ENCODE measurements around a stretch of chr5.

- RRBS, result no CpG with 5 or more reads among the region's 2 CpGs
Observed at GRCh38 chr5:38719095-38719580, 126.7 kb upstream of the OSMR start.

GRCh38 chr5:38832441-38833105 lies 13.2 kb upstream of the OSMR start:
- RRBS, result no CpG with 5 or more reads among the region's 6 CpGs

DNA sequence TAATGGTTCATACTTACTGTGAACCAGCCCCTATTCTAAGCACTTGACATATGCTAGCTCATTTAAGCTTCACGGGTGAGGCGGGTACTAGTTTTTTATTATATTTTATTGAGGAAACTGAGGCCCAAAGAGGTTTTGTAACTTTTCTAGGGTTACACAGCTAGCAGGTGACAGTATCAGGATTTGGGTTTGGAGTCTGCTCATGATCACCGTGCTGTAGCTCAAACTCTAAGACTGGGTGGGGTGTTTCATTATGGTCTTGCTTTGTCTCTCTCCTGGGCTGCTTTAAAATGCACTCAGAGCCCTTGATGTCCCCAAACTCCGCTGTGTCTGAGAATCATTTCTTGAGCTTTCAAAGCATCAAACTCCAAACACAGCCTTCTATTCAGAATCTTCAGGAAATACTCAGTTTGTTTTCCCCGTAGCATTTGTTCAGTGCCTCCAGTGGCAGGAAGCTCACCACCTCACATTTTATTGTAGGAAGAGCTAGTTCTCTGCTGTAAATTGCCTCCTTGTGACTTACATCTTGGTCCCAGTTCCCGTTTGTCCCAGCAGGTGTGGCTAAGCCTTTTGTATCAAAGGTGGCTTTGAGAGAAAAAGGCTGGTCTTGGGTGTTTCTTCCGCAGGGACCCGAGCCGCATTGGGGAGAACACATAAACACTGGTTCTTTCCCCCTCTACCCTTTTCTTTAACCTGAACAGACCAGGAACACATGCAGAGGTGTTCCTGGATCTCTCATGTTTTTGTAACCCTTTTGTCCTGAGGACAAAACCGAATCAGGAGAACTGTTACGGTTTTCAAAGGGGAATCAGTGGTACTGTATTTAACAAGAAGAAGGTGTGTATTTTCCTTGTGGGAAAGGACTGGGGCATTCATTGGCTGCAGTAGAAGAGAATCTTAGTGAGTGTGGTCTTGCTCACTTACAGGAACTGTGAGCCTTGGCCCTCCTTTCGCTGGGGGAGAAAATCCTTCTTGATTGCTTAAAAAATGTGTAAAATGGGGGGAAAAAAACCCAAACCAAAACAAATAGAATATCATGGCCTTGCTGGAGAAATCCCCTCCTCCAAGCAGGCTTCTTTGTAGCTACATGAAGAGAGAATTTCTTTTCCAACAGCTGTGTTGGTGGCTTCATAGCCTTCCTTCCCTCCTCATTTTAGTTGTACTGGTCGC lies 1.8 kb downstream of the OSMR start:
- RRBS, result no CpG with 5 or more reads among the region's 13 CpGs

DNA sequence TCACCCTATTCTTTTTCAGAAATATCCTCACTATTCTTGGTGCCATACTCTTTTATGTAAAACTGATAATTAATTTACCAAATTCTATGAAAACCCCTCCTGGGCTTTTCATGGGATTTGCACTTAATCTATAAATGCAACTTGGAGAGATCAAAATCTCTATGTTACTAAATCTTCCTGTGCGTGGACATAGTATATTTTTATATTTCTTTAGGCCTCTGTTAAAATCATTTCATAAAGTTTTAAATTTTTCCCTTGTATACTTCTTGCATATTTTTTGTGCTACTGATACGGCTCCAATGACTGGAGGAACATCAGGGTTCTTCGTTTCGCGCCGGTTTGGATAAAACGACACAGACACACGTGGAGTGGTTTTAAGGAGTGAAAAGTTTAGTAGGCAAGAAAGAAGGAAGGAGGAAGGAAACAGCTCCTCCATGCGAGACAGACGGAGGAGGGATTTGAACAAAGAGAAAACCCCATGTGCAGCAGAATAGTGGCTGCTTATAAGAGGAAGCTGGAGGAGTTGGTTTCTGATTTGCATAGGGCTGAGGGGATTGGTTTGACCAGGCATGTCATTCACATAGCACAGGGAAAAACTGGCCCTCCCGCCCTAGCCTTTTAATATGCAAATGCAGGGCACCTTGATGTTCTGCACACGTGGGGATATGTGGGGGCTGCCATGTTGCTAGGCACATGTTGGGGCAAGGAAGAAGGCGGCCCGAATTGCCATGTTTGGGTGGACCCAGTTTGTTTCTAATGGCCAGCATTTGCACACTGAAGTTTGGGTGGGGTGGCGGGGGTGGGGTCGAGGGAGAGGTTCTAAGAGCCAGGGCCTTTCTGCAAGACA lies 42.0 kb downstream of the OSMR start:
- RRBS, result no CpG with 5 or more reads among the region's 16 CpGs

DNA sequence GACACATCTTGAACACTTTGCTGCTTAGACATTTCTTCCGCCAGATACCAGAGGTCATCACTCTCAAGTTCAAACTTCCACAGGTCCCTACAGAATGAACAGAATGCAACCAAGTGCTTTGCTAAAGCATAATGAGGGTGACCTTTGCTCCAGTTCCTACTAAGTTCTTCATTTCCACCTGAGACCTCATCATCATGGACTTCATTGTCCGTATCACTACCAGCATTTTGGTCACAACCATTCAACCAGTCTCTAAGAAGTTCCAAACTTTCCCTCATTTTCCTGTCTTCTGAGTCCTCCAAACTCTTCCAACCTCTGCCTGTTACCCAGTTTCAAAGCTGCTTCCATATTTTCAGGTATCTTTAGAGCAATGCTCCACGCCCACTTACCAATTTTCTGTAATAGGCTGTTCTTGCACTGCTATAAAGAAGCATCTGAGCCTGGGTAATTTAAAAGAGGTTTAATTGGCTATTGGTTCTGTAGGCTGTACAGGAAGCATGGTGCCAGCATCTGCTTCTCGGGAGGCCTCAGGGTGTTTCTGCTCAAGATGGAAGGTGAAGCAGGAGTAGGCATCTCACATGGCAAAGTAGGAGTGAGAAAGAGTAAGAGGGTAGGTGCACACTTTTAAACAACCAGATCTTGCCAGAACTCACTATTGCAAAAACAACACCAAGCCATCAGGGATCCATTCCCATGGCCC lies 7.4 kb downstream of the RICTOR start:
- RRBS, result no CpG with 5 or more reads among the region's 4 CpGs

GRCh38 chr5:39133308-39133693 lies 59.1 kb upstream of the RICTOR start:
- RRBS, result no CpG with 5 or more reads among the region's 1 CpG

DNA sequence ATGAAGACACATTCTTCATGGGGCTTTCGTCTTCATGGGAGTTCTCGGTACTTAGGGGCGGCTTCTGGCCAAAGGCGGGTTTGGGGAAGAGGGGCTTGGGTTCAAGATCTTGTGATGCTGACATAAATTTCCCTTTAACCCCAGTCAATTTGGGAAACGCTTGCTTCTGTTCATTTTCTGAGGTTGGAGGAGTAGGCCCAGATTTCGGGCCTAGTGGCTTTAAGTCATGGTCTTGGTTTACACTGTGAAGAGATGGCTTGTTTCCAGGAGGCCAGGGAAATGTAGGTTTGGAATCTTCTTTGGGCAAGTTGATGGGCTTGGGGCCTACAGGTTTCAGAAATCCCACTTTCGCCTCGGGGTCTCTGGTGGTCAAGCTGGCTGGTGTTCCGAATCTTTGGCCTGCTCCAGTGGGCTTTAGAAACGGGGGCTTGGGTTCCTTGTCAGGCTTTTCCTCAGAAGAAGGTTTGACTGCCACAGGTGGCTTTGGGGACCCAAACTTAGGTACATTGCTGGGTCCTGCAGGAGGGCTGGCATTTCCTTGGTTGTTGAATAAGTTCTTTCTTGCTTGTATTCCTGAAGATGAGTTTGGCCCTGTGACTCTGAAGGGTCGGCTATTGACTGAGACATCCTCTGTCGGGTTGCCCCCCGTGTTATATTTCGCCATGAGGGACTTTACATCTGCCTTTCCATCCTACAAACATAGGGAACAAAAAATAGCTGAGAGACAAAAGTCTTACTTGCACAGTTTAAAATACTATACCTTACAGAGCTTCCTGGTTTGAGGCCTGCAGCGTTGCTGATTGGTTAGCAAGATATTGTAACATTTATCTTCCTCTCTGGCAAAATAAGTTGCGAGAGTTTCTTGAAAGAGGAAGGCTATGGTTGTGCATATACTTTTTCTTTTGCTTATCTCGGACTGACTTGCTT lies 16.8 kb downstream of the FYB1 start:
- RRBS, result no CpG with 5 or more reads among the region's 17 CpGs

GRCh38 chr5:39215153-39215761 lies 4.1 kb downstream of the FYB1 start:
- RRBS, result no CpG with 5 or more reads among the region's 3 CpGs

GRCh38 chr5:39223974-39224882 lies 4.9 kb upstream of the FYB1 start:
- RRBS, result no CpG with 5 or more reads among the region's 7 CpGs

DNA sequence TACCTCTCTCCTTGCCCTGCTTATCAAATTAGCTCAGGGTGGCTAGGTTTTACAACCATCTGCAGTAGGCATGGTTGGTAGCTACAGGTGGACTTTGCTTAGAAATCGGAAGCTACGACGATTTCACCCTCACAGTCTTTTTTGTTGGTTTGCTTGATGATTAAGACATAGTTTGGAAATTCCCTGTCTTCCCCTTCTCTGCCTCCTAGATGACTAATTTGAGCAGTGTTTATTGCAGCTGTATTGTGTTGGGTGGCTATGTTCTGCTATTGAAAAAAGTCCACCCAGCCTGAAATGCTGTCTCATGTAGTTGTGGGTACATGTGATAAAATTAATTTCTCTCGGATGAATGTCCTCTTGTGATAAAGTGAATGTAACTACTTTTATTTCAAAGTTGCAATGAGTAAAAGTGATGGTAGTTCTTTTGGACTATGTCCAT lies 37.2 kb upstream of the FYB1 start:
- RRBS, result no CpG with 5 or more reads among the region's 4 CpGs

- RRBS, result no CpG with 5 or more reads among the region's 4 CpGs
Observed at GRCh38 chr5:39394762-39395344, 29.9 kb downstream of the DAB2 start.

DNA sequence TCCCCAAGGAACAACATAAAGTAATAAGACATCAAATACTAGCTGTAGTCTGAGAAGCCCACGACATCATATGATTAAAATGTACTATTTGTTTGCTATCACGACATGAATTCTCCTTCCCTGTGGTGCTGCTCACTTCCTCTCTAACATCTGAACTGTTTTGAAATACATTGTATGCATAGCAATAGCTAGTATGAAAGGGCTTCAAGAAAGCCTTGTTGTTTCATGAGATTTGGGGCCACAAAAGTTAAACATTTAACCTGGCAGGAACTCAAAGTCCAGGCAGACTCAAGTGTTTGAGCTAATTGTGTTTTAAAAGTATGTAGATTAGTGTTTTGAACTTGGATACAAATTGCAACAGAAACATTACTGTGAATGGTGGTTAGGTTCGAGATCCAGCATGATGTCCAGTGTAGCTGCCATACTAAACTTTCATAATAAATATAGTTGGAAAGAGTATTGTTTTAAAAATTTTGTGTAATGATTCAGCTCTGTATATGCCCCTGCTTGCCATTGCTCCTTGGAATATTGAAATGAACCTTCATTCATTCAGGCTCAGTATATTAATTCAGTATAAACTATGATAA lies 237.3 kb upstream of the PTGER4 start:
- RRBS, result no CpG with 5 or more reads among the region's 3 CpGs

GRCh38 chr5:40486297-40486936 lies 193.3 kb upstream of the PTGER4 start:
- RRBS, result no CpG with 5 or more reads among the region's 4 CpGs

DNA sequence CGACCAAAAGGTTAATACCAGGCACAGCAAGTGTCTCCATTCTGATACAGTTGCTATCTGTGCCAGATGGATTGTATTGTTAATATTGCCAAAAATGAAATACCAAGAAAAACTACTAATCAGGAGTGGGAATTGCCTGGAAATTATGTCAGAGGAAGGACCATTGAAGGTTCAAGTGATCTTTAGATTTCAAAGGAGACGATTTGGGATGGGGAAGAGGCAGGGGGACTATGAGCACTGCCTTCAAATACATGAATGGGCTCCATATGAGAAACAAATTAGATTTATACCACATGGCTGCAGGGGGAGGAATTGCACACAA lies 95.9 kb upstream of the PTGER4 start:
- RRBS, result no CpG with 5 or more reads among the region's 2 CpGs

- RRBS, result no CpG with 5 or more reads among the region's 2 CpGs
Observed at GRCh38 chr5:40652462-40652912, 27.2 kb upstream of the PTGER4 start.

GRCh38 chr5:40895079-40896211 lies 13.9 kb upstream of the C7 start:
- RRBS, result no CpG with 5 or more reads among the region's 14 CpGs

DNA sequence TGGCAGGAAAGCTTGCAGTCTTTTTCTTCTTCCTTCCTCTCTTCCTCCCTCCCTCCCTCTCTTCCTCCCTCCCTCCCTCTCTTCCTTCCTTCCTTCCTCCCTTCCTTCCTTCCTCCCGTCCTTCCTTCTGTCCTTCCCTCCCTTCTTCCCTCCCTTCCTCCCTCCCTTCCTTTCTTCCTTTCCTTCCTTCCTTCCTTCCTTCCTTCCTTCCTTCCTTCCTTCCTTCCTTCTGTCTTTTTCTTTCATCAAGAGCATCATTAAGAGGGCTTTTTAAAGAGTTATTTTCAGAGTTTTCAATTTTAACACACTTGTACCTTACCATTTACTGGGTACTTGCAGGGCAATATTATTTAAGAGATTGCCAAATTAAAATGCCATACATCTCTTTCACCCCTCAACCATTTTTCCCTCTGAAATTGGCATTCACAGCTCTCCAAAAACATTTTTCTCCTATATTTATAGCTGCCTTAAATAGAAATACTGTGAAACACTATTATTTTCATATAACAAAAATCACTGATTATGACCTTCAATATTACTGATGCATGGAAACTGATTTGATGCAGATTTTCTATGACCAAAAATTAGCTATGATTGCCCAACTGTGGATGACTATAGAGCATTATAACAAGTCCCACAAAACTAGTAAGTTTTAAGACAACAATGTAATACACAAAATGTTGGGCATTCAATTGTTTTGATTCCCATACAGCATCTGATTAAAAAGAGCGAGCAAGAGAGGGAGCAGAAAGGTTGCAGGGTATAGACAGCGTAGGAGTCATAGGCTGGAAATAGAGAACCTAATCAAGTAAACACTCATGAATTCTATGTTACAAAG lies 99.4 kb upstream of the C6 start:
- RRBS, result no CpG with 5 or more reads among the region's 3 CpGs

GRCh38 chr5:41418518-41419163 lies 91.8 kb downstream of the PLCXD3 start:
- RRBS, result no CpG with 5 or more reads among the region's 2 CpGs

DNA sequence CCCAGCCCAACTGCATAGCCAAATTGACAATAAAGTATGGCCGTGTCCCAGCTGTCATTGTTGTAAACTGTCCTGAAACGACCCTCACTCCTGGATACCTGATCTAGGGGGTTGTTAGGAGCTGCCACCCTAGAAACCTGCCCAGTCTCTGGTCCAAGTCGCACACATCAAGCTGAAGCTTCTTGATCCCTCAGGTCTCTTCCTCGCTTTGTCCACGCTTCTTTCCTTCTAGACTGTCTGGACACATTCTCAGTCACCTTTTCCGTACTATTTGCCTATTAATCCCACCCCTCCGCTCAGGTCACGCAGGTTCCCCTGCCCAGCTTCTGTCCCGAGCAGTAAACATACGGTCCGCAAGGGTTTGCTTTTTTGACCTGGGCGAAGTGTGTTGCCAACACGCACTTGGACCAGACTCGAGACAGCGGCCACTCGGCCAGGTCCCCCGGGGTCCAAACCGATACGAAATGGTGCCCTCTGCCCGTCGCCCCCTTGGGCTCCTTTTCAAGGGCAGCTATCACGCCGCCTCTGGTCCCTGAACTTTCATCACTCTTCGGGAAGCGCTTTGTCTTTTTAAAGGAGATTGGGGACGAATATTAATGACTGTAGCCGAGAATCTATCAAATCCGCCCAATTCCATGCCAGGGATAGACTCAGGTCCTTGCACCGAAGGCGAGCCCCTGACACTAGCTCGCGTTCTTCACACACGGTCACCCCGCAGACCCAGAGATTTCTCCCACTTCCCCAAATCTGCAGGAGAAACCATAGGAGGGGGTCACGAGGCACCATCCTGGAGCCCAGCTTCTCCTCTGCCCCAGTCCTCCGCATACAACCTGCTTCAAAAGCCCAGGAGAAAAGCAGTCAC lies 820 bp downstream of the PLCXD3 start:
- RRBS, result no CpG with 5 or more reads among the region's 36 CpGs